Metastatic Pancreatic Carcinoma in the Ovary (tissue), 1 donor: ENCODE results near the genes TRAPPC10, LRRC3 and KRTAP10-10.

GRCh38 chr21:43972883-43973512, 39.1 kb upstream of the TRAPPC10 start:
- PRO-cap = no peak

- PRO-cap = bidirectional peak, plus-strand start at chr21:44012309, minus-strand start at chr21:44012249
These were observed at the start of gene TRAPPC10 for GRCh38 chr21:44011996-44012589. TSS of gene TRAPPC10 (plus strand) at chr21:44012309.

GRCh38 chr21:44036199-44037229, 24.4 kb downstream of the TRAPPC10 start:
- PRO-cap = no peak

DNA sequence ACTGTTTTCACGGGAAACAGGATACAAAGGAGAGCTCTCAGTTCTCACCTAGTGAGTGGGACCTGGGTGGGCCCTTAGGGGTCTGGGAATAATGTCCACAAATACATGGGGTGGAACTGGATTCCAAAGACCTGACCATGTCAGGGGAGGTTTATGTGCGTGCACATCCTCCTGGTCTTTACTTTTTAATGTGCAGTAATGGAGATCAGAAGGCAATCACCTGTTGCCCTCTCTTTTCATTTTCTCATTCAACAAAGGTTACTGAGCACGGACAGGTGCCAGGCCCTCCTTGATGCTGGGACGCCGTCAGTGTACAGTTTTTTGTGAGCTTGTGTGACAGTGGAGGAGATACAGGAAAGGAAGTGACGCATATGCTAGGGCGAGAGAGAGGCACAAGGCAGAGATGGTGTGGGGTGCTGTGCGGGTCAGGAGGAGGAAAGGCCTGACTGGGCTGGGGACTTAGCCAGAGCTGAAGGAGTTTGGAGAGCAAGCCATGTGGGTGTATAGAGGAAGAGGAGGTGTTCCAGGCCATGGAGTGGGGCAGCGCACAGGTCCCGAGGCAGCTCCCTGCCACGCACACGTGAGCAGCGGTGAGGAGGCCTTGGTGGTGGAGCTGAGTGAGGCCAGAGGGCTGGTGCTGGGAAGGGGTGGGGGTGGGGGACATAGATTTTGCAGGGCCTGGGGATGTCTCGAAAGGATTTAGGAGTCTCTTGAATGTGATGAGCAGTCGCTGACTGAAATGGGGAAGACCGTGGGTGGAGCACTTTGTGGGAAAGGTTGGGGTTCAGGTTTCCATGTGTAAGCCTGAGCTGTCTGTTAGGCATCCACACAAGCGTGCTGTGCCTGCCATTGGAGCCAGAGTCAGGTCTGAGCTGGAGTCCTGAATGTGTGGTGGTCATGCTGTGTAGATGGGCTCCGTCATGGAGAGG, 45.9 kb downstream of the TRAPPC10 start:
- PRO-cap = no peak

DNA sequence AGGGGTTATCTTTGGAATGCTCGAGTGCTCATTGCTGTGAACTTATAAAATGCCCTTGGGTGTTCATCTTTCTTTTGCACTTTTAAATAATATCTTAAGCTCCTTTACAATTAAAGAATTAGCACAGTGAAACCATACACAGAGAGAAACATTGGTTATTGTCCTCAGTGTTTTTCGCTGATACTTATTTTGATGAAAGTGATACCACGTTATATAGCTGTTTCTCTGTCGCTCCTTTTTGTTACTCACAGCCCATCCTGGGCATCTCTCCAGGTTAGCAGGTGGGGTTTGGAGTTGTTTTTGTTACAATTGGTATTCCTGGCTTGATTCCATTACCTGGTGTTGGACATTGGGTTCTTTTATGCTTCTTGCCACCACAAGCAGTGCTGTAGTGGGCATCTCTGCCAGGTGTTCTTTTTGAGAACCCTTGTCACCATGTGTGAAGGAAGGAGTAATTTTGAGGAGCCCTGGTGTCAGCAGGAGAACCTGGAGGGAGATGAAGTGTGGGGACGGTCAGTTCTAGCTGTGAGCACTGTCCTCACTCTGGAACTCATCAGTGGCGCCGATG, 47.5 kb downstream of the TRAPPC10 start:
- PRO-cap = no peak

- PRO-cap = no peak
These were observed 40.3 kb upstream of the PWP2 start for GRCh38 chr21:44066684-44067584.

DNA sequence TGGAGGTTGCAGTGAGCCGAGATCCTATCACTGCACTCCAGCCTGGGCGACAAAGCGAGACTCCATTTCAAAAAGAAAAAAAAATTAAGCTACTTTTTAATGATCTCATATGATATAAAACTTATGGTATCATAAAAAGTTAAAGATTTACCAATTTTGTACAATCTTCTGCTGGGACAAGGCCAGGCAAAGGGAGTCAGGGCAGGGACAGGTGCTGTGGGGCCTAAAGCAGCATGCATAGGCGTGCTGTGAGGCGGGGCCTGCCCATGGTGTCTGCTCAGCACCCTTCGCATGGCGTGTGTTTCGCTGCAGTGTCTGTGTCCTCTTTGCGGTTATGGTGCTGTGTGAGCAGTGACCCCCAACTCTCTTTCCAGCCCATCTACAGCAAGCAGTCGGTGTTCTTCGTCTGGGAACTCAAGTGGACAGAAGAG, 13.5 kb upstream of the PWP2 start:
- PRO-cap = no peak

DNA sequence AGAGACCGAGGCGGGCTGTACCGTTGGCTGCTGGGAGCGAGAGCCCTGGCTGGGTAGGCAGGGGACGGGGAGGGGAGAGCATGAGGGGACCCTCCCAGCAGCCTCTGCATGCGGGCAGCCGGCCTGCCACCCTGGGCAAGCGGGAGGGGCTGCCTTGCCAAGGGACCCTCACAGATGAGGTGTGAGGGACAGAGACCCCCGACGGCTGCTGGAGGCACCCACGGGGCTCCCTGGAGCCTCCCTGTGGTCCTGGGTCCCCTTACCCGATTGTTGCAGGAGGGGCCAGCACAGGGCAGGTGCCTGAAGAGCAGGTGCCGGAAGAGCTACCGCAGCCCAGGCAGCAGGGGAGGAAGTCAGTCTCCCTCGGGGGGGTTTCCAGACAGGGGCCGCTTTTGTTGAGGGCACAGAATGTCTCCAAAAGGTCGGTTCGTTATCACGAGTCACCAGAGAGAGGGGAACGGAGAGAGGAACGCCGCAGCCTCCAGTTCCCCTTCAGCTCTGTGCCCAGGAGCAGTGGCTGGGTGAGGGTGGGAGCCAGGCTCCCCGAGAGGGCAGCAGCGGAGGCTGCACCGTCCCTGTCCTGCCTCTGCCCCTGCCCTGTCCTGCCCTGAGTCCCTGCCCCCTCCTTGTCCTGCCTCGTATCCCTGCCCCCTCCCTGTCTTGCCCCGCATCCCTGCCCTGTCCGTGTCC, 26.2 kb downstream of the GATD3 start:
- PRO-cap = unidirectional peak, plus-strand start at position 446 of the sequence

- PRO-cap = no peak
These were observed 7.3 kb downstream of the DNMT3L start for GRCh38 chr21:44254375-44254754.

DNA sequence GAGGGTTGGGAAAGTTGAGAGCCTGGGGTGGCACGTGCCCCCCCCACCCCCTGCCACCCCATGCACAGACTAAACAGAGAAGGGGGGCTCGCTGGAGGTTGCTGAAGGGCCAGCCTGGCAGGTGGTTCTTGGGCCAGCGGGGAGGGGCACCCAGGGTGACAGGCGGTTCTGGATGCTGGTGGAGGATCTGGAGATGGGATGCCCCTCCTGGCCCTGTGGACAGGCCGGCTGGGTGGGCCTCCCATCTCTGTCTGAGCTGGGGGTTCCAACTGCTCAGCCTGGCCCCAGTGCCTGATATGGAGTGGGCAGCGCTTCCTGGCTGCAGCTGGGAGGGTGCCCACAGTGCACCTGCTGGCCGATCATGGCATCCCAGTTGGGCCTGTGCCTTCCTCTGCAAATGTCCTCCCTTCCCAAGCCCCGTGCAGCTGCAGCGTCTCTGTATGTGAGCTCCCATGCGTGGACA, 2.0 kb downstream of the PFKL start:
- PRO-cap = no peak

DNA sequence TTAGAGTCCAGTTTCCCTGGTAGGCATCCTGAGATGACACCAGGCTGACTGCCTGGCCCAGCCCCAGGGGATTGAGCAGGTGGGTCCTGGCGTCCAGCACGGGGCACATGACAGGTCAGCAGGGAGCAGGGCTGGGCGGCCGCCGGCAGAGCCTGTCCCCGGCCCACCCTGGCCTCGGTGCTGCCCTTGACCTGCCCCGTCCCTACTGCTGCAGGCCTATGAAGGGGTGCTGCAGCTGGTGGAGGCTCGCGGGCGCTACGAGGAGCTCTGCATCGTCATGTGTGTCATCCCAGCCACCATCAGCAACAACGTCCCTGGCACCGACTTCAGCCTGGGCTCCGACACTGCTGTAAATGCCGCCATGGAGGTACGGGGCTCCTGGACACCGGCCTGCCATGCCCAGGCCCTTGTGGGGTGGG, 15.6 kb downstream of the CFAP410 start:
- PRO-cap = no peak

GRCh38 chr21:44406553-44406823, 48.8 kb upstream of the LRRC3 start:
- PRO-cap = no peak

GRCh38 chr21:44428221-44428530, 27.1 kb upstream of the LRRC3 start:
- PRO-cap = no peak

DNA sequence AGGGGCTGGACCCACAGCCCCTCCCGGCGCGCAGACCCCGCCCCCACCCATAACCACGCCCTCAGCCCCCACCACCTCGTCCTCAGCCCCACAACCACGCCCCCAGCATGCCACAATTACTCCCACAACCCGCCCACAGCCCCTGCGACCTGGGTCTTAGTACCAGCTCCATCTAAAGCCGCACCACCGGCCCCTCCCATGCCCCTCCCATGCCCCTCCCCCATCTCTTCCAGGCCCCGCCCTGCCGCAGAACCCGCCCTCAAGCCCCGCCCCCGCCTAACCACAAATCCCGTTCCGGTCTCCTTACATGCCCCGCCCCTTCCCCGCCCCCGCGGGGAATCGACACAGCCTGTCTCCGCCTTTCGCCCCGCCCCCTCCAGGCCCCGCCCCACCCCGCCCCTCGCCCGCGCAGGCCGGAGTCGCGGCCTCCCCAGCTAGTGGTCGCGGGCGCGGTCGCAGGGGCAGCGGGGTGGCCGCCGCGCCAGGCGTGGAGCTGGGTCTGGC, at the start of gene LRRC3:
LRRC3 (plus strand) TSS at position 416 of the 504 bp plus-strand sequence.
- PRO-cap = no peak

DNA sequence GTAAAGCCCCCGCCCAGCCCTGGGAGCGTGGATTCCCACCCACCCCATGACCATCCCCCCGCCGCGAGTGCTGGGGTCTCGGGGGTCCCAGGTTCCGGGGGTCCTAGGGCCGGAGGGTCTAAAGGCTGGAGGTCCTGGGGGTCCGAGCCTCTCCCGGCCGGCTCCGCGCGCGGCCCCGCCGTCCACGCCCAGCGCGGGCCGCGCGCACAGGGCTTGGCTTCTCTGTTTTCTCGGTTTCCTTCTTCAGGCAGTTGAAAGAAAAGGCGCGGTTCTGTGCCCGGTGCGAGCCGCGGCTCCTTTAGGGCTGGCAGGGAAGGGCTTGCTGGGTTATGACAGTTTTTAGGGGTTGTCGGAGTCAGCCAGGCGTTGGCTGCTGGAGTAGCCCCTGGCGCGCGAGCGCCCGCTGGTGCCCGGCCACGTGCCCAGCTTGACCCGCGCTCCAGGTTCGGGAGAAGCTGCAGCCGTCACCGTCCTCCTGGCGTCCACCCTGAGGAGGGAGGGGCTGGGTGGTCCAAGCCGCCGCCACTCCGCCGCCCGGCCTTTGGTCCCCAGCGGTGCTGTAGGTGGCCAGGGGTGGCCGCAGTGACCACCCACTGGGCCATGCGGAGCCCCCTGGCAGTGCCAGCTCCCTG, 462 bp downstream of the LRRC3 start:
- PRO-cap = no peak

DNA sequence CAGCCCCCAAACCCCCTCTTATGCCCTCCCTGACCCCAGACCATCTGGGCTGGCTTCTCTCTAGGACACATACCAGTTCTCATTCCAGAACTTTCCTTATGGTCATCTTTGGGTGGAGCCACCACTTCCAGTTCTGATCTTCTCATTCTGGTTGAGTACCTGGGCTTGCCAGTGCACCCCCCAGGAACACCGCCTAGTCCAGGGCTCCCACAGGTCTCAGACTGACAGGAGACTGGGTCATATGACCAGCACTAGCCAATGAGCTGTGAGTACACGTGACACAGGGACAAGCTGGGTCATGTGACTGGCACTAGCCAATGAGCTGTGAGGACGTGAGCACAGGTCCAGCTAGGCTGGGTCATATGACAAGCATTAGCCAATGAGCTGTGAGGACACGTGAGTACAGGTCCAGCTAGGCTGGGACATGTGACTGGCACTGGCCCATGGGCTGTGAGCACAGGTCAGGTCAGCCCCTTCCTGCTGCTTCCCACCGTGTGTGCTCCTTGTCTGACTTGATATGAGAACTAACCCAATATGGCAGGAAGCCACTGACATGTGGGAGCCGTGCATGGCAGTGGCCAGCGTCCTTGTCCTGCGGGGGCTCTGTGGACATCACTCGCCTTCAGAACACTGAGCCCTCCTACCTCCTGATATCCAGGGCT, 22.7 kb downstream of the KRTAP10-1 start:
- PRO-cap = no peak

GRCh38 chr21:44574827-44575276, 1.3 kb downstream of the KRTAP10-4 start:
- PRO-cap = bidirectional peak, plus-strand start at chr21:44575079, minus-strand start at chr21:44574904

DNA sequence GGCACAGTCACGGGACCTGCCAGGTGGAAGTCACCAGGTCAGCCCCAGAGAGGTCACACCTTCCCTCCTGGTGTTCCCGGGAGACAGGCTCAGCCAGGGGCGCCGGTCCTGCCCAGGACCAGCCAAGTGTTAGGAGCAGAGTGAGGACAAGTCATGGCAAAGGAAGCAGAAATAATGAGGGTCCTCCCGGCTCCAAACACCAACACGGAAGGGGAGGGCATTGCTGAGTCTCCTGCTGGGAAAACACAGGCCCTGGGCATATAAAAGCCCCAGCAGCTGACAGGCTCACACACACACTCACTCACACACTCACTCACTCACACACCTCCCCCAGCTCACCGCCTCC, at the start of gene KRTAP10-10:
KRTAP10-10 (plus strand) TSS at position 295 of the 346 bp plus-strand sequence.
- PRO-cap = no peak

DNA sequence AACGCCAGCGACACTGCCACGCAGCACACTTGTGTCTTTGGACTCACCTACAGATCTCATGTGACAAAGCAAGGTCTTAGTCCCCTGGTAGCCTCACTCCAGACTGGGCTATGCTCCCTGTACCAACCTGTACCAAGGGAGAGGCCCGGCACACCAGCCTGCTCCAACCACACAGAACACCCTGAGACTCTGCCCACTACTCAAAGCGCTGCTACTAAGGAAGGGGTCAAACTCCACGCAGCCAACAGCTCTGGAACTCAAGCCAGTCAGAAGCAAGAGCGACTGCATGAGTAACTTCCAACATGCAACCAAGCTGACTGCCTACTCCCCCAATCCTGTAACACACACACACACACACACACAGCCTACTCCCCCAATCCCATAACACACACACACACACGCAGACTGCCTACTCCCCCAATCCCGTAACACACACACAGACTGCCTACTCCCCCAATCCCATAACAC, 7.6 kb downstream of the PTTG1IP start:
- PRO-cap = no peak

DNA sequence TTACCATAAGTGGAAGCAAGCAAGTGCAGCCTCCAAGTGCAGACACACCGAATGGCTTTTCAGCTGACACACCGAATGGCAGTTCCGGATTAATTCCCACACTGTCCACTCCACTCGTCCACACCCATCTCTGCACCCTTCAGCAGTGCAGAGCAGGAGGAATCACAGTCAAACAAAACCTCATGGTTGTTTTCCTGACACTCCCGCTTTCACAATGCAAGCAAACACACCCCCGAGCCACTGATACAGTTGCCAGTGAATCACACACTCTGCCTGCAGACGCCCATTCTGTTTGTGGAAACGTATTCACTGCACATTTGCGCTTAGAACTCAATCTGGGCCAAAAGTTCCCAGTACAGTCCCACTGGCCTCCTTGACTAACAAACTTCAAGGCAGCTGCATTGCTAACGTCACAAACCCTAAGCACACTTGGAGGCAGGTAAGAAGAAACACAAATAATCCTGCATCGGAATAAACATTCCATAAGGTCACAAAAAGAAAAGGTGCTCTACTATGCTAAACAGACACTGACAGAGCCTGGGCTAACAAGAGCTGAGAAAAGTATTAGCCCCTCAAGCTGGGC, 1.5 kb downstream of the PTTG1IP start:
- PRO-cap = no peak